Measurements from ENCODE around the genes NR2C2 and EAF1.

DNA sequence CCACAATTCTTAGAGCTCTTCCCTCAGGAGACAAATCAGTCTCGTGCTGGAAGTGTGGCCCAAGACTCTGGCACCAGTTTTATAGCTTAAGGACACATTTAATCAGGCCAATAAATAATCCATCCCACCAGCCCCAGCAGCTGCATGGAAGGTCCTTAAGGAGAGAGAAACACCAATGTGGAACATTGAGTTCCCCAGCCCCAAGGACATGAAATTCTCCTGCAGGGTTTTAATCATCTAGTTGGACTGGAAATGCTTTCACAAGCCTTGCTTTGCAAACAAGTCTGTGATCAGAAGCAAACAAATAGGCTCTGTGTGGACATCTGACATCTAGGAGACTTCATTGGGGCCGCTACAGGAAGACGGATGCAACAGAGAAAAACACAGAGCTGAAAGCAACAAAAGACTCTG lies 70.4 kb downstream of the LSM3 start:
- RRBS, 2 experiments: no CpG with 5 or more reads among the region's 3 CpGs
CAGE:
- cytosol, long polyA minus RNA: no peak
- cytosol, long polyA plus RNA: no peak
- long polyA plus RNA: no peak
- nucleus, long polyA minus RNA: no peak
- nucleus, long polyA plus RNA: no peak

GRCh38 chr3:14374304-14375025 lies 27.9 kb upstream of the SLC6A6 start:
- RRBS, 2 experiments: no CpG with 5 or more reads among the region's 10 CpGs
CAGE:
- cytosol, long polyA minus RNA: no peak
- cytosol, long polyA plus RNA: no peak
- long polyA plus RNA: no peak
- nucleus, long polyA minus RNA: no peak
- nucleus, long polyA plus RNA: no peak

GRCh38 chr3:14389078-14389784 lies 13.2 kb upstream of the SLC6A6 start:
- RRBS, 2 experiments: no CpG with 5 or more reads among the region's 8 CpGs
CAGE:
- cytosol, long polyA minus RNA: no peak
- cytosol, long polyA plus RNA: no peak
- long polyA plus RNA: no peak
- nucleus, long polyA minus RNA: no peak
- nucleus, long polyA plus RNA: no peak

- RRBS, 2 experiments: 65% methylated on average over 1 of the region's 10 CpGs; no CpG with 5 or more reads in 1 of the 2 experiments
CAGE:
- cytosol, long polyA minus RNA: no peak
- cytosol, long polyA plus RNA: no peak
- long polyA plus RNA: no peak
- nucleus, long polyA minus RNA: no peak
- nucleus, long polyA plus RNA: no peak
Observed at GRCh38 chr3:14393617-14394273, 8.7 kb upstream of the SLC6A6 start.

GRCh38 chr3:14453955-14454297 lies 51.5 kb downstream of the SLC6A6 start:
- RRBS, 2 experiments: no CpG with 5 or more reads among the region's 11 CpGs
CAGE:
- cytosol, long polyA minus RNA: no peak
- cytosol, long polyA plus RNA: no peak
- long polyA plus RNA: no peak
- nucleus, long polyA minus RNA: no peak
- nucleus, long polyA plus RNA: no peak

GRCh38 chr3:14819208-14819884 lies 584 bp downstream of the FGD5 start:
- RRBS, 2 experiments: no CpG with 5 or more reads among the region's 20 CpGs
CAGE:
- cytosol, long polyA minus RNA: no peak
- cytosol, long polyA plus RNA: no peak
- long polyA plus RNA: no peak
- nucleus, long polyA minus RNA: no peak
- nucleus, long polyA plus RNA: no peak

GRCh38 chr3:14833593-14833964 lies 14.8 kb downstream of the FGD5 start:
- RRBS, 2 experiments: no CpG with 5 or more reads among the region's 4 CpGs
CAGE:
- cytosol, long polyA minus RNA: no peak
- cytosol, long polyA plus RNA: no peak
- long polyA plus RNA: no peak
- nucleus, long polyA minus RNA: no peak
- nucleus, long polyA plus RNA: no peak

DNA sequence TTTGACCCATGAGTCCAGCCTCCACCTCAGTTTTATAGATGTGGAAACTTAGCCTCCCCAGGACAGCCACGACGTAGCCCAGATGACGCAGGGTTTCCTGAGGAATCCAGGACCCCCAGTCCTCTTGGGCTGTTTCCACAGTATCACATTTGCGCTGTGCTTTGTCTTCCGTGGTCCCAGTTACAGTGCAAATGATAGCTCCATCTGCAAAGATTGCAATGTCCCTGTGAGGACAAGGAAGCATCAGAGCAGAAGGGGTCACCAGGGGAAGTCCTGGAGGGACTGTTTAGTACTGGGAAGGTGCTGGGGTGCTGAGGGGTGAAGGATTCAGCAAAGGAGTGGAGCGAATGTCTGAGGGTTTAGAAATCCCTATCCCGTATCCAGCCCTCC lies 34.2 kb downstream of the FGD5 start:
- RRBS, 2 experiments: no CpG with 5 or more reads among the region's 7 CpGs
CAGE:
- cytosol, long polyA minus RNA: no peak
- cytosol, long polyA plus RNA: no peak
- long polyA plus RNA: no peak
- nucleus, long polyA minus RNA: no peak
- nucleus, long polyA plus RNA: no peak

GRCh38 chr3:14941532-14942317 lies 5.7 kb upstream of the NR2C2 start:
- RRBS, 2 experiments: no CpG with 5 or more reads among the region's 4 CpGs
CAGE:
- cytosol, long polyA minus RNA: no peak
- cytosol, long polyA plus RNA: no peak
- long polyA plus RNA: no peak
- nucleus, long polyA minus RNA: no peak
- nucleus, long polyA plus RNA: no peak

- RRBS, 2 experiments: no CpG with 5 or more reads among the region's 2 CpGs
CAGE:
- cytosol, long polyA minus RNA: no peak
- cytosol, long polyA plus RNA: no peak
- long polyA plus RNA: no peak
- nucleus, long polyA minus RNA: no peak
- nucleus, long polyA plus RNA: no peak
Observed at GRCh38 chr3:14946603-14946807, 878 bp upstream of the NR2C2 start.

GRCh38 chr3:14947035-14947775 lies at the start of gene NR2C2:
Gene NR2C2, plus strand, starts transcription at chr3:14947583.
- RRBS, 2 experiments: 1 to 2% methylated on average over 24 to 26 of the region's 91 CpGs
CAGE:
- cytosol, long polyA minus RNA: start-site peak on the plus strand at chr3:14947573-14947683, 149 reads
- cytosol, long polyA plus RNA: start-site peak on the minus strand at chr3:14947235-14947471, 516 and 612 reads in 2 replicates
- long polyA plus RNA: start-site peak on the minus strand at chr3:14947097-14947148, 110 and 83 reads in 2 replicates; start-site peak on the minus strand at chr3:14947234-14947305, 45 and 22 reads in 2 replicates; start-site peak on the minus strand at chr3:14947388-14947471, 254 and 268 reads in 2 replicates; start-site peak on the plus strand at chr3:14947389-14947639, 67 and 72 reads in 2 replicates
- nucleus, long polyA minus RNA: no peak
- nucleus, long polyA plus RNA: start-site peak on the minus strand at chr3:14947097-14947492, 443 and 378 reads in 2 replicates; start-site peak on the plus strand at chr3:14947551-14947640, 104 and 116 reads in 2 replicates

GRCh38 chr3:14970219-14970485 lies 22.8 kb downstream of the NR2C2 start:
- RRBS, 2 experiments: no CpG with 5 or more reads among the region's 4 CpGs
CAGE:
- cytosol, long polyA minus RNA: no peak
- cytosol, long polyA plus RNA: no peak
- long polyA plus RNA: no peak
- nucleus, long polyA minus RNA: start-site peak on the plus strand at chr3:14970279-14970323, 98 reads
- nucleus, long polyA plus RNA: no peak

DNA sequence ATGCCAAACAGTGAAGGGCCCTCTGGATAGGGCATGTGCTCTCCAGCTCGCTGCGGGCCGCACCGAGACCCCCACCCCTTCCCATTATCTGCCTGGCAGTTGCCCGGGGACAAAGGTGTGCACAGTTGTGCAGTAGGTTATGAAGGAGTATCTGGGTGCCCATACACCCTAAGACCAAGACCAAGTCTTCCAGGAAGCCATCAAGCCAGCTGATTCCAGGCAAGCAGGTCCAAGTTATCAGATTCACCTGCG lies 1.4 kb downstream of the MRPS25 start:
- RRBS, 2 experiments: no CpG with 5 or more reads among the region's 6 CpGs
CAGE:
- cytosol, long polyA minus RNA: no peak
- cytosol, long polyA plus RNA: no peak
- long polyA plus RNA: no peak
- nucleus, long polyA minus RNA: no peak
- nucleus, long polyA plus RNA: no peak

- RRBS, 2 experiments: no CpG with 5 or more reads among the region's 15 CpGs
CAGE:
- cytosol, long polyA minus RNA: no peak
- cytosol, long polyA plus RNA: no peak
- long polyA plus RNA: no peak
- nucleus, long polyA minus RNA: no peak
- nucleus, long polyA plus RNA: no peak
Observed at GRCh38 chr3:15082040-15082813, 16.7 kb downstream of the RBSN start.

DNA sequence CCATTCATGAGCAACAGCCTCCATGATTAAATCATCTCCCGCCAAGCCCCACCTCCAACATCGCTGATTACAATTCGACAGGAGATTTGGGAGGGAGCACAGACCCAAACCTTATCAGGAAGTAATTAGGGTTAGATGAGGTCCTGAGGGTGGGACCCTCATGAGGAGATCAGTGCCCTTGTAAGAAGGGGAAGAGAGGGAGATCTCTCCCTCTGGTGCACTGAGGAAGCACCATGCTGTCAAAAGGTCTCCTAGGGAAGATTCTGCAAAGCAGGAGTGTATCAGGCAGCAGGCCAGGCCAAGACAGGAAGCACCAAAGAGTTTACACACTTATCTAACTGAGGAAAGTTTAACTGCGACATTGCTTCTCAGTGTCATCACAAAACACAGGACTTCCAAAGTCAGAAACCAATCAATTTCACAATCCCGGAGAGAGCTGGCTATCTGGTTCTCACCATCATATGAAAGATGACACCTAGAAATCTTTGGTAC lies 57.4 kb downstream of the SH3BP5 start:
- RRBS, 2 experiments: no CpG with 5 or more reads among the region's 5 CpGs
CAGE:
- cytosol, long polyA minus RNA: no peak
- cytosol, long polyA plus RNA: no peak
- long polyA plus RNA: no peak
- nucleus, long polyA minus RNA: no peak
- nucleus, long polyA plus RNA: no peak

- RRBS, 2 experiments: no CpG with 5 or more reads among the region's 2 CpGs
CAGE:
- cytosol, long polyA minus RNA: no peak
- cytosol, long polyA plus RNA: no peak
- long polyA plus RNA: no peak
- nucleus, long polyA minus RNA: no peak
- nucleus, long polyA plus RNA: no peak
Observed at GRCh38 chr3:15294044-15294322, 38.4 kb downstream of the SH3BP5 start.

GRCh38 chr3:15294323-15295368 lies 37.7 kb downstream of the SH3BP5 start:
- RRBS, 2 experiments: no CpG with 5 or more reads among the region's 16 CpGs
CAGE:
- cytosol, long polyA minus RNA: no peak
- cytosol, long polyA plus RNA: no peak
- long polyA plus RNA: no peak
- nucleus, long polyA minus RNA: no peak
- nucleus, long polyA plus RNA: no peak

GRCh38 chr3:15395723-15396751 lies 31.3 kb downstream of the METTL6 start:
- RRBS, 2 experiments: no CpG with 5 or more reads among the region's 13 CpGs
CAGE:
- cytosol, long polyA minus RNA: no peak
- cytosol, long polyA plus RNA: no peak
- long polyA plus RNA: no peak
- nucleus, long polyA minus RNA: no peak
- nucleus, long polyA plus RNA: no peak

DNA sequence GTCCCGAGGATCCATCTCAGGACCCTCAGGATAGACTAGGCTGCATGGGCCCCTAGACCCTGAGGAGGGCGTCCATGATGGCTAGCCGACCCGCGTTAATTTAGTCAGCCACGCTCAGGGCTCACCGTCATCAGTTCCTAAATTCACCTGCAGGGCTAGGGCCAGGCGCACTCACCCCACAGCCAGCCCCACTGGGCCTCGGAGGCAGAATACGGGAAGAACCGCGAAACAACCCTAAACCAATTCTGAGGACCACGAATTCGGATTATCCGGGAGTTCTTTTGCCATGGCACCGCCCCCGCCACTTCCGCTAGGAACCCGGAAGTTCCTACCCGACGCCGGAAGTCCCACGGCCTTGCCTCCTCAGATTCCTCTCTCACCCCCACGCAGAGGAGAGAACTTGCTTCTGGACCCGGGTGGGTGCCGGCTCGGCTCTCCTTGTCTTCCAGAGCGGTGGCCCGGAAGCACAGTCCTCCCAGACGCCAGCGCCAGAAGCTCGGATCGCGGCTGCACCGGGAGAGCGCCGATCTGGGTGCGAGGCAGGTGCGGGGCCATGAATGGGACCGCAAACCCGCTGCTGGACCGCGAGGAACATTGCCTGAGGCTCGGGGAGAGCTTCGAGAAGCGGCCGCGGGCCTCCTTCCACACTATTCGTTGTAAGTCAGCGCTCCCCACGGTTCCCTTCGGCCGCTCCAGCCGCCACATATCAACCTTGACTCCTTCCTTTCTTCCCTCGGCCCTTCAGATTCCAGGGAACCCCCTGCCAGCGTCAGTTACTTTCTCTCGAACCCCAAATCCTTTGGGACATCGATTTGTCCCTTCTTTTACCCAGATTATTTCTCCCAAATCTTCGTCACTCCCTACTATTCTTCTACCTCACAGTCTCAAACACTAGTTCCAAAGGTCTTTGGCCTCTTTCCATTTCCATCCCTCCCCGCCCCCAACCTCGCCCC lies at the start of gene EAF1:
Gene EAF1, plus strand, starts transcription at position 372 of the 953 bp plus-strand sequence.
- RRBS, 2 experiments: under 1 to 3% methylated on average over 16 to 18 of the region's 61 CpGs
CAGE:
- cytosol, long polyA minus RNA: start-site peak on the plus strand centred at position 370 of the sequence, 40 bp wide, 269 reads
- cytosol, long polyA plus RNA: start-site peak on the plus strand centred at position 373 of the sequence, 49 bp wide, 133 and 45 reads in 2 replicates
- long polyA plus RNA: start-site peak on the minus strand centred at position 290 of the sequence, 81 bp wide, 115 and 136 reads in 2 replicates; start-site peak on the plus strand centred at position 391 of the sequence, 14 bp wide, 35 and 43 reads in 2 replicates
- nucleus, long polyA minus RNA: no peak
- nucleus, long polyA plus RNA: start-site peak on the minus strand centred at position 293 of the sequence, 62 bp wide, 372 and 275 reads in 2 replicates; start-site peak on the plus strand centred at position 361 of the sequence, 64 bp wide, 47 and 239 reads in 2 replicates

- RRBS, 2 experiments: no CpG with 5 or more reads among the region's 9 CpGs
CAGE:
- cytosol, long polyA minus RNA: no peak
- cytosol, long polyA plus RNA: no peak
- long polyA plus RNA: no peak
- nucleus, long polyA minus RNA: no peak
- nucleus, long polyA plus RNA: no peak
Observed at GRCh38 chr3:15467819-15468299, 40.5 kb downstream of the EAF1 start.

Measured in HepG2 (cell line).